ENCODE measurements around a stretch of chr6.

GRCh38 chr6:17715050-17715466 is 8.3 kb upstream of the NUP153 start:
- PRO-cap: no peak

GRCh38 chr6:17865632-17866507 is 121.6 kb downstream of the KIF13A start:
- PRO-cap: no peak

DNA sequence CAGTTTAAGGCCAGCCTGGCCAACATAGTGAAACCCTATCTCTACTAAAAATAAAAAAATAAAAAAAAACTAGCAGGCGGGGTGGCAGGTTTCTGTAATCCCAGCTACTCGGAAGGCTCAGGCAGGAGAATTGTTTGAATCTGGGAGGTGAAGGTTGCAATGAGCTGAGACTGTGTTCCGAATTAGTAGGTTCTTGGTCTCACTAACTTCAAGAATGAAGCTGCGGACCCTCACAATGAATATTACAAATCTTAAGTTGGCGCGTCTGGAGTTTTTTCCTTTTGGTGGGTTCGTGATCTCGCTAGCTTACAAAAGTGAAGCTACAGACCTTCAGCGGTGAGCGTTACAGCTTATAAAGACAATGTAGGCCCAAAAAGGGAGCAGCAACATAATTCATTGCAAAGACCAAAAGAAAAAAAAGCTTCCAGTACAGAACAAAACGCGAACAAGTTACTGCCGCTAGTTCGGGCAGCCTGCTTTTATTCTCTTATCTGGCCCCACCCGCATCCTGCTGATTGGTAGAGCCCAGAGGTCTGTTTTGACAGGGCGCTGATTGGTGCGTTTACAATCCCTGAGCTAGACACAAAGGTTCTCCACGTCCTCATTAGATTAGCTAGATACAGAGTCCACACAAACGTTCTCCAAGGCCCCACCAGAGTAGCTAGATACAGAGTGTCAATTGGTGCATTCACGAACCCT is 12.2 kb downstream of the KIF13A start:
- PRO-cap: no peak

DNA sequence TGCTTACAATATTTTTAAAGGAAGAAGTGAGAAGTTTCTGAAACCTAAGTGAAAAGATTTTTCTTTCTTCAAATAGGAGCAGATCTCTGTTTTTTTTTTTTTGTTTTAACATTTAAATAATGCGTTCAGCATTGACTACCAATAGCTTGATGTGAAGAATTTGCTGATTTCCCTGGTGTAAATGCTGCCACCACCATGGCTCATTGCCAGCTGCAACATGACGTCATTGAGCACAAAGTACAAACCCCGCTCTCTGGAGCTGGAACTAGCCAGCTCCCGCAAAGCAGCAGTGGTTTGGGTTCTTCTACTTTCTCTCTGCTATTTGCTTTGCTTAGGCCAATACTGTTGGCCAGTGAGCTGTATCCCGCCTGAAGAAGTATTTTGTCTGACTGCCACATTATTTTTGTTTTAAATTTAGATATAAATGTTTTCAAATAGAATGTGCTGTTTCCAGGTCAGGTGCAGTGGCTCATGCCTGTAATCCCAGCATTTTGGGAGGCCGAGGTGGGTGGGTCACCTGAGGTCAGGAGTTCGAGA is 47.3 kb upstream of the KIF13A start:
- PRO-cap: unidirectional peak, plus-strand start at position 268 of the sequence

DNA sequence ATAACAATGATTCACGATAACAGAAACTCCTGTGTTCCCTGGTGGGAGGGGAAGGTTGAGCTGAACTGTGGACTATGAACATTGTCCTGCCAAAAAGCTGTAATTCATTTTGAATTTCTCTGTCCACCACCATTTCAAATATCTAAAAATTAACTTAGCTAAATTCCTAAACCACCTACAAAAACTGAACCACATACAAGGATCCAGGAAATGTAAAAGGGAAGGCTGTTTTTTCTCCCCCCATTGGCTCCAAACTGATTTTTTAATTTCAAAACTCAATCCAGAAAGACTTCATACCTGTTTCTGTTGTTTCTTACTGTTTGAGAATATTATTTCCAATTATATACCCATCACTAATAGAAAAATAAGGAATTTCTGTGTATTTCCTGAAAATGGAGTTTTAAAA is 7.5 kb downstream of the TPMT start:
- PRO-cap: unidirectional peak, plus-strand start at position 102 of the sequence

- PRO-cap: unidirectional peak, plus-strand start at chr6:18207681
Observed at GRCh38 chr6:18207099-18207816, 52.0 kb downstream of the KDM1B start.

GRCh38 chr6:18209730-18210359 is 54.5 kb downstream of the DEK start:
- PRO-cap: bidirectional peak, plus-strand start at chr6:18210198, minus-strand start at chr6:18209961

- PRO-cap: no peak
Observed at GRCh38 chr6:18341045-18341560, 46.0 kb upstream of the RNF144B start.

DNA sequence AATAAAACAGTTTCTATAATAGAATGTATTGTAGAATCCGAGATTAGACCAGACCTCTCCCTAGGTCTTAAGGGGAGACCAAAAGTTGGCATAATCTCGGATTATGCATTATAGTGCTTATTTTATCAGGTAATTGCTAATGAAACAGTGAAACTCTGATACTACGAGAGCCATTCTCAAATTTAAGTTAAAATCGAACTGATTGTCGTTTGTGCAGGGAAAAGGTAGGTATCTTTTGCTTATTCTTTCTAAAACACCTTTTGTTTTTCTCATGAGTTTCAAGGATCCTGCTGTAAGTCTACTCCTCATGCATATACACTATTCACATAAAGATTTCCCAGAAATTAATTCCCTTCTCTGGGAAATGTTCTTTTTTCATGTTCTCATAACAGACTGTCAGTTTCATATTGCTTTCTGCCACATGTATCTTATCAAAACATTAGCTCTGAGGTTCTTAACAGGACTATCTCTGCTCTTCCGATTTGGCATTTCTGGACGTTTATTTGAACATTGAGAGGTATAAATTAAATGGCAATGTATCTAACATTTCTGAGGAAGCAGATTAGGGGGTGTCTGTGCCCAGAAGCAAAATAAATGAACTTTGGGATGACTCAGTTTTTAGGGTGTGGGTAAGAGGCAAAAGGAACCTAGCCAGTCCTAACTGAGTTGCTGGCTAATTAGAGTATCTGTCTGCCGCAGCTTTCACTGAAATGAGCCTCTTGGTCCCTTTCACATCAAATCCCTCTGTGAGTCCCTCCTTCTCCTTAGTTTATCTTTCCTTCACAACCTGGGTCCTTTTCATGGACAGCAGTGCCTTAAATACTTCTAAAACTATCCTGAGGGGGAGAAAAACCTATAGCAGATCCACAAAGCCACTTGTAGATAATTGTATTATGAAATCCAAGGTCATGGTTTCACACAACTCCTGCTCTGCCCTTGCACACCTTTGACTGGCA is 979 bp downstream of the RNF144B start:
- PRO-cap: no peak

- PRO-cap: no peak
Observed at GRCh38 chr6:19824372-19824809, 12.8 kb upstream of the ID4 start.

DNA sequence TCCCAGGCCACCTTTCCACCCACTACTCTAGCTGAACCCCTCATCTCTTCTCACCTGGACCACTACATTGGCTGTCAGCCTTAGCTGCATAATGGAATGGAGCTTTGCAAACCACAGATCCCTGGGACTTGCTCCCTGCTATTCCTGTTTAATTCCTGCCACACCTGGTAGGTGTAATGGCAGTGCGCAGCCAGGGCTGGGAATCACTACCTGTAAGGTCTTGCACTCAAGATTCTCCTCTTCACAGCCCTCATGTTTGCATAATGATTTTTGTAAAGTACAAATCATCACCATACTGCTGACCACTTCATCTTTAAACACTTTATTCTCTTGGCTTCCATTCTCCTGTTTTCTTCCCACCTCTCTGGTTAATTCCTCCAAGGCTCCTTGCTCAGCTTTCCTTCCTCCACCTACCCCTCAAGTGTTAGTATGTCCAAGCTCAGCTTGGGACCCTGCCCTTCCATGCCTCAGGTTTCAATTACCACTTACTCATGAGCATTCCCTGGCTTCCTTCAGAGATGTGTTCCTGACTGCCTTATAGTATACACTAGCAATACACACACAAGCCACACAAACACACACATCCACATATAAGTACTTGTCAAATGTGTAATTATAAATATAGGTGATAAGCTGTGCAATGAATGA is 67.7 kb downstream of the MBOAT1 start:
- PRO-cap: no peak

DNA sequence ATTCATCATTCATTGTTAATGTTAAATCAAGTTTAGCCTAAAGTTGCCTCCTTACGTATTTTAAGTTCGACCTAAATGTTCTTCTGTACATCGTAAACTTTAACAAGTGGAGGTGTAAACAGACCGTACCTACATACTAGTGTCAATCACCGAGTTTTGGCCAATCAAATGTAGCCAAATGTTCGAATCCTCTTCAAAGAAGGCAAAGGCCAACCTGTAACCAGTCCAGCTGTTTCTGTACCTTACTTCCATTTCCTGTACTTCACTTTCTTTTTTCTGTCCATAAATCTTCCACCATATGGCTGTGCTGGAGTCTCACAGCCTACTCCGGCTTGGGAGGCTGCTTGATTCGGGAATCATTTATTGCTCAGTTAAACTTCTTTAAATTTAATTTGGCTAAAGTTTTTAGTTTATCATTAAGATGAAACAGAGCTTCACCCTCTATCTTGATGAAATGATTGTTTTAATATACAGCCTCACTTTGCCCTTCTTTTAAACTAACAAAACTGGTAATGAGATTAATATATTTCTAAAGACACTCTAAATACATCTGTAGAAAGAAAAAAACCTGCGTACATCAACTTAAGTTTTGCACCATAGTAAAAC is 13.3 kb downstream of the MBOAT1 start:
- PRO-cap: no peak

- PRO-cap: bidirectional peak, plus-strand start at chr6:20400990, minus-strand start at chr6:20400859
Observed at GRCh38 chr6:20400570-20401095, 1.0 kb upstream of the E2F3 start.

GRCh38 chr6:20424435-20425215 is 22.9 kb downstream of the E2F3 start:
- PRO-cap: no peak

DNA sequence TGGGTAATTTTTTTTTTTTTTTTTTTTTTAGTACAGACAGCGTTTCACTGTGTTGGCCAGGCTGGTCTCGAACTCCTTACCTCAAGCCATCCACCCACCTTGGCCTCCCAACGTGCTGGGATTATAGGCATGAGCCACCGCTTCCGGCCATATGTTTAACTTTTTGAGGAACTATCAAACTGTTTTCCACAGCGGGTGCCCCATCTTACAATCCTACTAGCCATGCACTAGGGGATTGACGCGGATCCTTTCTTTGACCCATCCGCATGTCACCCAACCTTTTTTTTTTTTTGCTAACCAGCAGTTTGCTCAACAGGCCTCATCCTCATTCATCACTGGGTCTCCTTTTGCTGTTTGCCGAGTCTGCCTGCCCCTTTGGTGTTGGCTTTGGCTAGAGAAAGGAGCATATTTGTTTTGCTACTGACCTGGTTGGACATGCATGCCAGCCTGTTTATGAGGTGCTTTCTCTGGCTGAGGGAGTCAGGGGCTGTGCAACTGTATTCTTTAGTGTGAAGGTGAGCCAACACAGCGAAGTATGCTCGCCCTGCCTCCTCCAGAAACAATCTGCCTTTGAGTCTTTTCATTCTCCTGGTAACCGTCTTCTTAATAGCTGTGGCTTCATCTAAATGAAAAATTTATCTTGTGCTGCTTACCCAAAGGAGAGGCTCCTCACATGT is 40.2 kb downstream of the E2F3 start:
- PRO-cap: no peak

- PRO-cap: no peak
Observed at GRCh38 chr6:21188741-21189336, 404.7 kb upstream of the SOX4 start.

GRCh38 chr6:21354489-21355492 is 238.8 kb upstream of the SOX4 start:
- PRO-cap: no peak

DNA sequence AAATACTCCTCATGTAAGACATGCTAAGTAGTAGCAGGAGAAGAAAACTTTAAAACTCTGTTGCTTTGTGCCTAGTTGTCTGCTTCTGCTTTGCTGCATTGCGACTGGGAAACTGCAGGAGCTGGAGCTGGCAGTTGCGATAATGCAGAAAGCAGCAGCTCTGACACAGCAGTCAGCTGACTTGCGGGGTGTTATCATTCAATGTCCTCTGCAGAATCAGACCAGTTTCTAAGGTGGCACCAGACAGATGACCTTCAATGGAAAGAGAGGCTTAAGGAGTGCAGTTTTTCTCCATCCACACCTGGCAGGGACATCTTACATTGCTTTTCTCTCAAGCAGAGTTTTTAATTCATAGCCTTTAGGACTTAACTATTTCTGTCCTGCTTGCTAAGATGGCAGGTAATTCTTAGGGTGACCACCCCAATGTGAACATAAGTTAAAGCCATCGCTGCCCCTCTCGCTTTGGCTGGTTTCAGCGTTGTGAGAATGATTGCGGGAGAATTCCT is 69.8 kb upstream of the SOX4 start:
- PRO-cap: no peak

DNA sequence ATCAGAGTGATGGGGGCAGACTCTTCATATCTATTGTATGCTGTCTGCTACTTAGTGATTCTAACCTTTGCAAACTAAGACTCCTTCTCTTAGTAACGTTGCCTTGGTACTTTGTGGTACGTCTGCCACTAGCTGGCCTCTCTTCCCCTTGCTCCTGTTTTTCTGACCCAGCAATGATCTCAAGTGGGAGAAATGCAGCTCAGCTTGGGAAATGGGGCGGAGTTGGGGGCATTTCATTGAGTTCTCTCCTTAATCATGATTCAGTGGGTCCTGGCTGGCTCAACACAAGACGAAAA is 55.4 kb upstream of the SOX4 start:
- PRO-cap: no peak

DNA sequence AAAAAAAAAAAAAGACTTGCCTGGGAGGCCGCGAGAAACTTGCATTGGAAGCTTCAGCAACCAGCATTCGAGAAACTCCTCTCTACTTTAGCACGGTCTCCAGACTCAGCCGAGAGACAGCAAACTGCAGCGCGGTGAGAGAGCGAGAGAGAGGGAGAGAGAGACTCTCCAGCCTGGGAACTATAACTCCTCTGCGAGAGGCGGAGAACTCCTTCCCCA is 487 bp downstream of the SOX4 start:
- PRO-cap: no peak

Data from left lobe of liver (tissue), 1 donor.